ENCODE measurements around a stretch of chr6.

- PRO-cap: no peak
Measured at GRCh38 chr6:163398695-163399187, 15.8 kb upstream of the QKI start.

GRCh38 chr6:163469080-163469345, 54.5 kb downstream of the QKI start:
- PRO-cap: no peak

GRCh38 chr6:163538059-163539114, 123.9 kb downstream of the QKI start:
- PRO-cap: no peak

DNA sequence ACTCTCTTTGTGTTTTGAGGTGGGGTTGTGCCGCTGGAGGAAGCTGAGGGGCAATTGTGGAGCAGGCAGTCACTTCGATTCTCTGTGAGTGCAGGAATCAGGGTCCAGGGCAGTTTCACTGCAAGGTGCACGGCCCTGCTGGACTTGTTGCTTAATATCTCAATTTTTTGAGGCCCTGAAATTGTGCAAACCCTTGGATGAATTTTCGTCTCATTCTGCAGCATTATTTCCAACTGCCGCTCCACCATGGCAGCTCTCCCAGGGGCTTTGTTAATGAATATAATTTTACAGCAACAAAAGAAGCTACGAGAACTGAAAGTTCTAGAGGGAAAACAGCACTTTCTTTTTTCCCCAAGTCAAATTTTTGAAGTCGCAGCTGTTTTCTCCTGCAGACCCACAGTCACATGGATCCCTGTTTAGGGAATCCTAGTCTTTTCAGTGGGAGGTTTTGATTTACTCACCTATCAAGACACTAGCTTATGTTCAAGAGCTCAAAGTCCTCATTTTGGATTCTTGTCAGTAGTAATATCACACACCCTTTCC, 532.0 kb downstream of the QKI start:
- PRO-cap: no peak

DNA sequence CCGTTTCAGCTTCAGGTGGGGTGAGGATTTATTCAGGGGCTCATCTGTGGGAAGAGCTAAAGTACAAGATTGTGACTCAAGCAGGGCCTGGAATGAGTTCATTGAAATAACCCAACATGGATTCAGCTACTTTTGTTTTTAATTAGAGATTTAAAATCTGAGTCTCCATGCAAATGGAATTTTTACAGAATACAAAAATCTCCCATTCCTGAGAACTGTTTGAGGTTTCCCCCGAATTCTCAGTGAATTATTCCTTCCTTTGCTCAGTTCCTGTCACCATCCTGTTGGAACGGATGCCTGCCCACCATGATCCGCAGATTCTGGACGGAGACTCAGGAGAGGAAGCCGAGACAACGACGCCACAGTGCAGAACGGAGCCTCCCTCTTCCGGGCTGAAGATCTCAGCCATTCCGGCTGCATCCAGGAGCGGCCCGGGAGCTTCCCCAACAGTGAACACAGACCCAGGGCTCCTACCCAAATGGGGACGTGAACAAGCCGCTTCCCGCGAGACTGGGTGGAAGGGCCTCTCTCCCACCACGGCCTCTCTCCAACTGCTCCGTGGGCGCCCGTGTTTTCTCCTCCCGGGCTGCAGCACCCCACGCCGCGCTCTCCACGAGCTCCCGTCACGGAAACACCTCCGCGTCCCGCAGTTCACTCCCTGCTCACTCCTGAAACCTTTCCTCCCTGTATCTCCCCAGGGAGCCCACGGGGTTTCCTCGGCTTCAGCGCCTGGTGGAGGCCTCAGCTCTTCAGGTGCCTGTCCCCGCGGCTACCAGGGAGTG, 922.4 kb downstream of the QKI start:
- PRO-cap: no peak

DNA sequence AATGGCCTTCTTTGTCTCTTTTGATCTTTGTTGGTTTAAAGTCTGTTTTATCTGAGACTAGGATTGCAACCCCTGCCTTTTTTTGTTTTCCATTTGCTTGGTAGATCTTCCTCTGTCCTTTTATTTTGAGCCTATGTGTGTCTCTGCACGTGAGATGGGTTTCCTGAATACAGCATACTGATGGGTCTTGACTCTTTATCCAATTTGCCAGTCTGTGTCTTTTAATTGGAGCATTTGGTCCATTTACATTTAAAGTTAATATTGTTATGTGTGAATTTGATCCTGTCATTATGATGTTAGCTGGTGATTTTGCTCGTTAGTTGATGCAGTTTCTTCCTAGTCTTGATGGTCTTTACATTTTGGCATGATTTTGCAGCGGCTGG, 523.7 kb downstream of the C6orf118 start:
- PRO-cap: no peak

DNA sequence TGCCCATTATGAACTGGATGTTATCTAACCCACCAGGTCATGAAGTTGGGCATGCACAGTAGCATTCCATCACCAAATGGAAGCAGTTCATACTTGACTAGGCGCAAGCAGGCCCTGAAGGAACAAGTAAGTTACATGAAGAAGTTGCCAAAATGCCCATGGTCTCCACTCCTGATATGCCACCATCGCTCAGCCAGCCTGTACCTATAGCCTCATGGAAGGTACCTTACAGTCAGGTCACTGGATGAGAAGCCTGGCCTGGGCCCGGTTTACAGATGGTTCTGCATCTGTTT, 432.6 kb downstream of the C6orf118 start:
- PRO-cap: no peak

GRCh38 chr6:165661843-165662118, 1.3 kb downstream of the PDE10A start:
- PRO-cap: no peak

DNA sequence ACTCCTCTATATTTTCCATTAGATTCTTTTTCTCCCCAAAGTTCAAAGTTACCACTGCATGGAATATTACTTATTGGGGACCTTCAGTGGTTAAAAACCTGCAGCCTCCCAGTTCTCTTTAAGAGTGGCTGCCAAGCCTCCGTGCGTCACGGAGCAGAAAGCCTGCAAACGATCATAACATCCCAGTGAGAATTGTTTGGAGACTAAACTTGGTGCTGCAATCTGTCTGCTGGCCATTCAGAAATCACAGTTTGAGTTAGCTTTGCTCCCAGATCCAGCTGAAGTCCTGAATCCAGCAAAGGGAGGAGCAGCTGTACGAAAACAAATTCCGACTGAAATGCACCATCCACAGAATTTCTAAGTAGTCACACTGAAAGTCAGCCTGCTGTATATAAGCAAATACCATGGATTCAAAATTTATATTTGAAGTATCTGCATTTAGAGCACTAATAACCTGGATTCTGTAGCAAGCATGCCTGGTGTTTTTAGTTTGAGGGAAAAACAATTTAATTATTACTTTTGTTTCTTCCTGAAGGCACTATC, 213.6 kb upstream of the PDE10A start:
- PRO-cap: no peak

- PRO-cap: no peak
Measured at GRCh38 chr6:165988732-165990022, 178.5 kb downstream of the TBXT start.

GRCh38 chr6:166341275-166341866, 974 bp downstream of the SFT2D1 start:
- PRO-cap: no peak

- PRO-cap: no peak
Measured at GRCh38 chr6:166387814-166388488, 5.2 kb upstream of the MPC1 start.

DNA sequence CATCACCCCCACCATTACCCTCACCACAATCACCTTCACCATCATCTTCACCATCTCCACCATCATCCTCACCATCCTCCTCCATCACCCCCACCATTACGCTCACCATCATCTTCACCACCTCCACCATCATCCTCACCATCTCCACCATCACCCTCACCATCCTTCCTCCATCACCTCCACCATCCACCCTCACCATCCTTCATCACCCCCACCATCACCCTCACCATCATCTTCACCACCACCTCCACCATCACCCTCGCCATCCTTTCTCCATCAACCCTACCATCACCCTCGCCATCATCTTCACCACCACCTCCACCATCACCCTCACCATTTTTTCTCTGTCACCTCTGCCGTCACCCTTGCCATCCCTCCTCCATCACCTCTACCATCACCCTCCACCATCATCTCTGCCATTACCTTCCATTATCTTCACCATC, 33.2 kb upstream of the MPC1 start:
- PRO-cap: no peak

GRCh38 chr6:166441090-166441754, 58.5 kb upstream of the MPC1 start:
- PRO-cap: no peak

DNA sequence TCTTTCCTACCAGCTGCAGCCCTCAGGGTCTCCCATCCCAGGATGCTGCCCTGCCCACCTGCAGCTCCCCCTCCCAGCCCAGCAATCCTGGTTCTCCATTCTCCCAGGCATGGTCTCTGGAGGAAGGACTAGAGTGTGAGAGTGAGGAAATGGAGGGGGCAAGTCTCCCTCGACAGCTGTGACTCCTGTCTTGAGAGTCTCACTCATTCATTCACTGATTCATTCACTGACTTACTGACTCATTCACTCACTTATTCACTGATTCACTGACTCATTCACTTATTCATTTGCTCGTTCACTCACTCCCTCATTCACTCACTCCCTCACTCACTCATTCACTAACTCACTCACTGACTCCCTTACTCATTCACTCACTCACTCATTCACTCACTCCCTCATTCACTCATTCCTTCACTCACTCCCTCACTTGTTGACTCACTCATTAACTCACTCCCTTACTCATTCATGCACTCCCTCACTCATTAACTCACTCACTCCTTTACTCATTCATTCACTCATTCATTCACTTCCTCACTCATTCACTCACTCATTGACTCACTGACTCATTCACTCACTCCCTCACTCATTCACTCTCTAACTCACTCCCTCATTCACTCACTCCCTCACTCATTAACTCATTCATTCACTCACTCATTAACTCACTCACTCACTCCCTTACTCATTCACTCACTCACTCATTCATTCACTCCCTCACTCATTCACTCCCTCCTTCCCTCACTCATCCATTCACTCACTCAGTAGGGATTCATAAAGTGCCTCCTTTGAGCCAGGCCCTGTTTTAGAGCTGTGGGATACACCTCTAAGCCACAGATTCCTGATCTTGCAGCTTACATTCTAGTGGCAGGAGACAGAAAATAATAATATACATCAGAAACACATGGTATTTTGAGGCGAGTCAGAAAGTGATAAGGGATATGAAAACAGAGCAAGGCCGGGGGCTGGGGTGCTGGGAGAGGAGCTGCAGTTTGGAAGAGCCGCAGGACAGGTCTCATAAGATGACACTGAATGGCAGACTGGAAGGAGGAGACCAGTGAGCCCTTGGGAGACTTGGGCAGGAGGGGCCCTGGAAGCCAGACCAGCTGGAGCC, 84.1 kb upstream of the MPC1 start:
- PRO-cap: no peak

DNA sequence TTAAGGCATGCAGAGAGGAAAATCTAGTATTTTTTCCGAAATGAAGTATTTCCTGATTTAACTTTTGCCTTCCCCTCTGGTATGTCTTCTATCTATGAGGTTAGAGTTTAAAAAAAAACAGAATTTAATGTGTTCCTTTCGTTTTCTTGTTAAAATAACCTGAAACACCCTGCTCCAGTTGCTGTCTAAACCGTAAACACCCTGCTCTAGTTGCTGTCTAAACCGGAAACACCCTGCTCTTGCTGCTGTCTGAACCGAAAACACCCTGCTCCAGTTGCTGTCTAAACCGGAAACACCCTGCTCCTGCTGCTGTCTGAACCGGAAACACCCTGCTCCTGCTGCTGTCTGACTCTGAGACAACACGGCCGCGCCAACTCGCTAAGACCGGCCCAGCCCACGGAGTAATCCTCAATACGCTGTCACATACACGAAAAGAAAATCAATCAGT, 98.5 kb downstream of the RAMACL start:
- PRO-cap: bidirectional peak, plus-strand start at position 332 of the sequence, minus-strand start at position 262 of the sequence

DNA sequence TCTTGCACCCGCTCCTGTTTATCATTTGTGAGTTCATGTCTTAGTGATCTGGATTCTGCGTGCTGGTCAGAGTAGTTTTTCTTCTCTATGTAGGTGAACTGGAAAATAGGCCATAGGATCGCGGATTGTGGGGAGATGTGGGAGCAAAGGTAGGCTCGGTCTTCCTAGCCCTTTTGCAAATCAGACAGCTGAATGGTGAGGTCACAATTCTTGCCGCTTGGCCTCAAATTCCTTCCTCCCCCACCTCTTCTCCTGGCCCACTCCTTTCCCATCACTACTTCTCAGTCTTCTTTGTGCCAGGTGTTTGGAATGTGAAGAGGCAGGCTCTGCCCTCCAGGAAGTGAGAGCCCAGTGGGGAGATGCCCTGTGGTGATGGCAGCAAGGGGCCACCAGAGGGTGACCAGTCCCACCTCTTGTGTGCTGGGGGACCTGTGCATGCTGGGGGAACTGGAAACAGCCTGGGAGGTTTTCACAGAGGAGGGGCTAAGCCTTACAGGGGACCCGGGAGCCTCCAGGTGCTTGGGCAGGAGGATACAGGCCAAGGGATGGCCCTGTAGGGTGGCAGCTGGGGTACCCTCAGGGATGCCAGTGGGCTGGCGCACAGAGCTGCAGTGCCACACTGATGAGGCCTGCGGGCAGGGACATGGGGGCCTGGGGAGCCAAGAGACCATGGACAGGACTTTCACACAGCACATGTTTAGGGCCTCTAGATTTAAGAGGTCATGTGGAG, 72.4 kb downstream of the RAMACL start:
- PRO-cap: no peak

- PRO-cap: no peak
Measured at GRCh38 chr6:166556689-166557482, 29.6 kb downstream of the RAMACL start.

GRCh38 chr6:166612657-166613505, 14.2 kb downstream of the RPS6KA2 start:
- PRO-cap: no peak

DNA sequence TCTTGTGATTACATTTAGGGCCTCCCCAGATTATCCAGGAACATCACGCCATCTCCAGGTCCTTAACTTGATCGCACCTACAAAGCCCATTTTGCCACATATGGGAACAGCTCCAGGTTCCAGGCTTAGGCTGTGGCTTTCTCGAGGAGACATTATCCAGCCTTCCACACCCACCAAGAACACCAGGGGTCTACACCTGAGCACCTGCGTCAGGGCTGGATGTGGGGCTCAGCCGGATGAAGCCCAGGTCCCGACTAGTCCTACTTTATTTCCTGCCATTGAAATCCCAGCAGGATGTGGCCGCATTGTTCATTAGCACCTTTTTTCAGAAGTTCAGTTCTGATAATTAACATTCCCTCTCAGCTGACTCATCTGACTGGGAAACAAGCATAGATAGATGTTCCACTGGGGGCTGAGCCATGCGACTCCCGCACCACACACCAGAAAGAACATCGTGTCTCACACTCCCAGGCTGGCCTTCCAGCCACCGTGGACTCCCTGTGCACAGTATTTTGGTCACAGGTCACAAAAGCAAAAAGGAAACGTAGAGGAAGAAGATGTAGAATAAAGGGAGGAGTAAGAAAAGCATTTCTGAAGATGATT, 12.1 kb downstream of the RPS6KA2 start:
- PRO-cap: no peak

Measured in paraaortic lymph node (tissue), 1 donor.